Rectum (tissue), 1 donor: ENCODE measurements around the genes ZSWIM4, PODNL1 and MISP3.

GRCh38 chr19:13162535-13163641, 12.7 kb downstream of the IER2 start:
- PRO-cap, result bidirectional peak, plus-strand start at chr19:13162874, minus-strand start at chr19:13162727; bidirectional peak, plus-strand start at chr19:13163104, minus-strand start at chr19:13163125; unidirectional peak, plus-strand start at chr19:13163526

GRCh38 chr19:13163642-13164367, 13.6 kb downstream of the IER2 start:
- PRO-cap, result bidirectional peak, plus-strand start at chr19:13163948, minus-strand start at chr19:13163897

DNA sequence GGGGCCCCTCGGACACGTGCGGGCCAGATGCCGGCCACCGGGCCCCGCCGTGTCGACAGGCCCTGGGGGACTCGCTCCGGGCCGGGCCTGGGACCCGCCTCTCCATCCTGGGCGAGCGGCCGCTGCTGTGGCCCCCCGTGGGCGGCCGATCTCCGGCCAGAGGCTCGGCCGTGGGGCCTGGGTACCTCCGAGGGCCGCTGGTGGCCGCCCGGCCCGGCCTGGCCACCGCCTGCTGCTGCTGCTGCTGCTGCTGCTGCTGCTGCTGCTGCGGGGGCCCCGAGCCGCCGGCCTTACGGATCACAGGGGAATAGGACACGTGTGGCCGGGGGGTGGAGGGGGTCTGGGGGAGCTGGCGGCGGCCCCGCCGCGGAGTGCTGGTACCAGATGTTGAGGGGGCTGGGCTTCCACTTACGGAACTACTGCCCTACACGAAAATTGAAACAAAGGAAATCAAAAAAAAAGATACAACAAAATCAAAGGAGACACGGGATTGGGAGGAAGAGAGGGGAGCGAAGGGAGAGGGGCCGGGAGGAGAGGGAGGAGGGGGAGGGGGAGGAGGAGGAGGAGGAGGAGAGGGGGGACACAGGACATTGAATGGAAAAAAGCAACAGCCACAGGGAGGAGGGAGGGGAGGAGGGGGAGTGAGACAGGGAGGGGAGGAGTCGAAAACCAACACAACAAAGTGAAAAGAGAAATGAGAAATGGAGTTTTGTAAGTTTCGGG, 57.6 kb downstream of the IER2 start:
- PRO-cap, result bidirectional peak, plus-strand start outside the sequence, minus-strand start at position 596 of the sequence

DNA sequence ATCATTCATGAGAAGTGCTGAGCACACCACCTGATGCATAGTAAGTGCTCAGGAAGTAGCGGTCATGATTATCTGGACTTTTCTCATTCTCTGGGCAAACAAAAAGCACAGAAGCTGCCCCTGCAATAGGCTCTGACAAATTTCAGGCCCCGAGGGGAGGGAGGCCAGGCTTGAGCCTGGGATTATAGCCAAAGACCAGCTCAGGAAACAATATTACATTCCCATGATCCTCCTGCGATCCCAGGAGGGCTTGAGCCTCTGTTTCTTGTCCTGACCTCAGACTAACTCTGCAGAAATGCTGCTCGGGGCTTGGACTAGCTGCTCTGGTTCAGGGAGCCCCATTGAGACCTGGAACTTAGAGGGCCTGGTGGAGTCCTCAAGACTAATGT, 107.5 kb downstream of the CACNA1A start:
- PRO-cap, result no peak

GRCh38 chr19:13623696-13624877, 117.8 kb upstream of the CACNA1A start:
- PRO-cap, result no peak

DNA sequence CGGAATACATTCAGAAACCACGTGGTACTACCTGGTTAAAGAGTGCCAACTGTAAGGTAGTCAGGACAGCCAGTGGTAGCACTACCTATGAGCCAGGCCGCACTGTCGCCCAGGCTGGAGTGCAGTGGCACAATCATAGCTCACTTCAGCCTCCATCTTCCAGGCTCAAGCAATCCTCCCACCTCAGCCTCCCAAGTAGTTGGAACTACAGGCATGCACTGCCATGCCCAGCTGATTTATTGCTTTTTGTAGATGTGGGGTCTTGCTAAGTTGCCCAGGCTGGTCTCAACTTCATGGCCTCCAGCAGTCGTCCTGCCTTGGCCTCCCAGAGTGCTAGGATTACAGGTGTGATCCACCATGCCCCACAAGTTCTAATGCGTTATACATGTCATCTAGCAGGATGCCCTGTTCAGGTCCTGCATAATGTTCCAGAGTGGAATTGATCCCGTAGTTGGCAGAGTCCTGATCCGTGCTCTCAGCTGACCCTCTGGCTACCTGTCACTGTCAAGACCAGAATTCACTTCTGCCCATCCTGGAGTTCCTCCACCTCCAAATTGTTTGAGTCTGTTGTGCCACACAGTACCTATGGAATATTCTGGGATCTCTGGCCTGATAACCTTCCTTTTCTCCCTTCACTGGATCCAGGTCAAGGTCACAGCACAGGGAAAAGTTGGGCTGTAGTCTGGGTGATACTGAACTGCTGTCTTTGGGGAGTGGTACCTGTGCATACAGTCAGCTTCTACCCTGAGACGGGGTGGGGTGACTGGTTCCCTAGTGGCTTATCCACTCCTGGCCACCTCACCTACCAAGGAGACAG, 4.7 kb downstream of the C19orf53 start:
- PRO-cap, result no peak

DNA sequence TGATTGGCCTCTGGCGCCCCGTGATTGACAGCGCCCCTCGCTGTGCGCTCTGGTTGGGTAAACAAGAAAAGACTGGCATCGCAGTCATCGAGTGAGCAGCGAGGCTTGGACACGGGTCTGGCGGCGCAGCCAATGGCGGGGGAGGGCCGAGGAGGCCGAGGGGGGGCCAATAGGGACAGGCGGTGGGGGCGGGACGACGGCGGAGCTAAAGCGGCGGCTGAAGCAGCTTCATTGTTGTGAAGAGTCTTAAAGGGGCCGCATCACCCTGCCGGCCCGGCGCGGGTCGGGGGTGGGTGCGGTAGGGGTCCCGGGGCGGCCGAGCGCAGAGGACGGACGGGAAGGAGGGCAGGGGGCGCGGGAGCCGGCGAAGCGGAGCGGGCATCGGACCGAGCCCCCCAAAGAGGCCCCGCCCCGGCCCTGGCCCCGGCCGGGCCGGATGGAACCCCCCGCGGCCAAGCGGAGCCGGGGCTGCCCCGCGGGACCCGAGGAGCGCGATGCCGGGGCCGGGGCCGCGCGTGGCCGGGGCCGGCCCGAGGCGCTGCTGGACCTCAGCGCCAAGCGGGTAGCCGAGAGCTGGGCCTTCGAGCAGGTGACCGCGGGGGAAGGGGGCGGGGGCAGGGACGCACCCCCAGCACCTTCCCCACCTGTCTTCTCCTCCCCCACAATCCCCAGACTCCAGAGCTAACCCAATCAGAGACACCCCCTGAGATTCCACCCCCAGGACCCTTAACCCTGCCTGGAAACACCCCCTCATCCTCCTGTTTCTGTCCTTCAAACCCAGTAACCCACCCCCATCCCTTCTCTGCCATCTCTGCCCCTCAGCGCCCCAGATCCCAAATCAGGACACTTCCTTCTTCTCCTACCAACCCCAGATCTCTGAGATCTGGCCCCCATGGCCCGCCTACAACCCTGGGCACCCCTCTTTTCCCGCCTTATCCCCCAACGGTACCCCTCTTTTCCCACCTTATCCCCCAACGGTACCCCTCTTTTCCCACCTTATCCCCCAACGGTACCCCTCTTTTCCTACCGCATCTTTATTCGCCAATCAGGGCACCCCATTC, at the start of gene ZSWIM4:
TSS of gene ZSWIM4 (plus strand) at position 231 of the 1,061 bp plus-strand sequence.
- PRO-cap, result bidirectional peak, plus-strand start at position 234 of the sequence, minus-strand start outside the sequence

- PRO-cap, result bidirectional peak, plus-strand start at chr19:13797004, minus-strand start at chr19:13796874
These were observed 1.3 kb downstream of the ZSWIM4 start for GRCh38 chr19:13796274-13797258.

DNA sequence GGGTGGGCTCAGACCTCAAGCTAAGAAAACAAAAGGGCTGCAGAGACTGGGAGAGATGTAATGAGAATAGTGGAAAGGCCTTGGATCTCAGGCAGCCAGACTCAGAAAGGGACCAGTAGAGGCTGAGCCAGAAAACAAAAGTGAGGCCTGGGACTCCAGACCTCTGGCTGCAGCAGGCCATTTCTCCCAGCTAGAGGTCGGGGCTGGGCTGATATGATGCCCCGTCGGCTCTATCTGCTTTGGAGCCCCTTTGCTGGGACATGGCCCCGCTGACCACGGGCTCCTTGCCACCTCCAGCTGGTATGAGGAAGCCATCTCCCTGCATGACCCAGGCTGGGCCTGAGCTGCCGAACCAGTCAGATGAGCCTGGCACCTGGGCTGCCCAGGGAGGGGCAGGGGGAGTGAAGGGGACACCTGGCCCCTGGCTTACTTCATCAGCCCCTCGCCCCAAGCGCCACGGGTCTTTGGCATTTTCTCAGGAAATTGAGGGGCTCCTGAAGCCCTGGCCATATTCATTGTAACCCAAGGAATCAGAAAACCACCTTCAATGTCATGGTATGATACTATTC, 7.7 kb downstream of the ZSWIM4 start:
- PRO-cap, result no peak

- PRO-cap, result unidirectional peak, minus-strand start at chr19:13836155; unidirectional peak, minus-strand start at chr19:13836467
These were observed 40.6 kb downstream of the ZSWIM4 start for GRCh38 chr19:13835581-13836531.

- PRO-cap, result bidirectional peak, plus-strand start at chr19:13839829, minus-strand start at chr19:13839796; bidirectional peak, plus-strand start at chr19:13840122, minus-strand start at chr19:13840001
These were observed 37.2 kb upstream of the NANOS3 start for GRCh38 chr19:13839447-13840326.

DNA sequence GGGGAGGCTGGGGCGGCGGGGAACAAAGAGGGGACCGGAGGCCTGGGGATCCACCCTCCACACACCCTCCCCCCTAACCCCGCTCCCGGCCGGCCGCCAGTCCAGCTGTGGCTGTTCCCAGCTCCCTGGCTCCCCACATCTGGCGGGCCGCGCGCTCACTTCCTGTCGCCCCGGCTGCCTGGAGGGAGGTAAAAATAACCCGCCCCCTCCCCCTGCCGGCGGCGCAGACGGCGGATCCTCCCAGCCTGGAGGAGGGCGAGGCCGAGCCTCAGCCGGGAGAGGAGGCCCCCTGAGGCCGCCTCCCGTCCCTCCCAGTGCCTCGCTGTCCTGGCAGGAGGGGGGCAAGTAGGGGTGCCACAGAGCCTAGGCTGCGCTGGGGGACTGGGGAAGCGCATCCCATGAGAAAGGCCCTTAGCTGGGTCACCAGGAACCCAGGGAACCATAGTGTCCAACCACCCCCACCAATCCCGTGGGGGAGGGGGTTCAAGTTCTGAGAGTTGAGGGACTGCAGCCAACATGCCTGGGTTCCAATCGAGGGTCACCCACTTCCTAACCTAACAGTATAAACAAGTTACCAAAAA, 29.2 kb upstream of the NANOS3 start:
- PRO-cap, result bidirectional peak, plus-strand start at position 271 of the sequence, minus-strand start at position 141 of the sequence

GRCh38 chr19:13848758-13849815, 27.8 kb upstream of the NANOS3 start:
- PRO-cap, result bidirectional peak, plus-strand start at chr19:13848990, minus-strand start at chr19:13848874

DNA sequence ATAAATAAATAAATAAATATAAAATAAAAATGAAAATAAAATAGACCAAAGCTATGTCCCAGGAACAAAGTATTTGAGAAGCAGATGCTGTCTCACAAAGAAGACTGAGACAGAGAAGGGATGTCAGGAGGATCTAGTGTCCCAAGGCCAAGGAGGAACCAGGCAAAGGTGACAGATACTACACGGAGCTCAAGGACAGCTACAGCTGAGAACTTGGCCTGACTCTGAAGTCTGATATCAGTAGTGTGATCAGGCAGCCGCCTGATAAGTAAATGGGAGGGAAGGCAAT, 20.5 kb upstream of the NANOS3 start:
- PRO-cap, result bidirectional peak, plus-strand start at position 237 of the sequence, minus-strand start at position 226 of the sequence

DNA sequence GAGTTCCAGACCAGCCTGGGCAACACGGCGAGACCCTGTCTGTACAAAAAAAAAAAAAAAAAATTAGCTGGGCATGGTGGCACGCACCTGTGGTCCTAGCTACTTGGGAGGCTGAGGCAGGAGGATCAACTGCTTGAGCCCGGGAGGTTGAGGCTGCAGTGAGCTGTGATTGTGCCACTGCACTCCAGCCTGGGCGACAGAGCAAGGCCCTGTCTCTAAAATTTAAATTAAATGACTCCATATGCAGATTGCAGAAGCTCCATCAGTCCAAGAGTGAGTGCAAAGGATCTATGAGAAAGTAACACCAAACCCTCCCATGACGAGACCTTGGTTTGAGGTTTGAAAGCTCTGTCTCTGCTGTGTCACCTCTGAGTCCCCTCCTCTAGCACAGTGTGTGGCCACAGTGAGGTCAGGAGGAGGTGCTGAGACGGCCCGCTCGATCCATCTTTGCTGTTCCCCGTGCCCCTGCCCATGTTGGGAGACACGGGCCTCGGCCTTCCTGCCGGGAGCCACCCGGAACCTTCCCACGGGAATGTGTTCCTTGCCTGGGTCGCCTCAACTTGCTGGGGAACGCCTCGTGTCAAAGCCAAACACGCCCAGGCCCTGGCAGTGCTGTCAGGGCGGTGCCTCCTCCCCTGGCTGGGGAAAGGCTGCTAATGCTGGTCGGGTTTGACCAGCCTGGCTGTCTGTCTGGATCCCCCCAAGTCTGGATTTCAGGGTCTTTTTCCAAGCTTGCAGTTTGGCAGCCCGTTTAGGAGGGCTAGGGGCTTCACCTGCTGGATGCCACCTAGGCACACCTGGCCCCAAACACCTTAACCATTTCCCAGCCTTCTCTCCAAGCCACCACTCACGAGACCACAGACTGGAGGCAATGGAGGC, 10.1 kb downstream of the NANOS3 start:
- PRO-cap, result unidirectional peak, plus-strand start at position 403 of the sequence; bidirectional peak, plus-strand start at position 656 of the sequence, minus-strand start at position 534 of the sequence

DNA sequence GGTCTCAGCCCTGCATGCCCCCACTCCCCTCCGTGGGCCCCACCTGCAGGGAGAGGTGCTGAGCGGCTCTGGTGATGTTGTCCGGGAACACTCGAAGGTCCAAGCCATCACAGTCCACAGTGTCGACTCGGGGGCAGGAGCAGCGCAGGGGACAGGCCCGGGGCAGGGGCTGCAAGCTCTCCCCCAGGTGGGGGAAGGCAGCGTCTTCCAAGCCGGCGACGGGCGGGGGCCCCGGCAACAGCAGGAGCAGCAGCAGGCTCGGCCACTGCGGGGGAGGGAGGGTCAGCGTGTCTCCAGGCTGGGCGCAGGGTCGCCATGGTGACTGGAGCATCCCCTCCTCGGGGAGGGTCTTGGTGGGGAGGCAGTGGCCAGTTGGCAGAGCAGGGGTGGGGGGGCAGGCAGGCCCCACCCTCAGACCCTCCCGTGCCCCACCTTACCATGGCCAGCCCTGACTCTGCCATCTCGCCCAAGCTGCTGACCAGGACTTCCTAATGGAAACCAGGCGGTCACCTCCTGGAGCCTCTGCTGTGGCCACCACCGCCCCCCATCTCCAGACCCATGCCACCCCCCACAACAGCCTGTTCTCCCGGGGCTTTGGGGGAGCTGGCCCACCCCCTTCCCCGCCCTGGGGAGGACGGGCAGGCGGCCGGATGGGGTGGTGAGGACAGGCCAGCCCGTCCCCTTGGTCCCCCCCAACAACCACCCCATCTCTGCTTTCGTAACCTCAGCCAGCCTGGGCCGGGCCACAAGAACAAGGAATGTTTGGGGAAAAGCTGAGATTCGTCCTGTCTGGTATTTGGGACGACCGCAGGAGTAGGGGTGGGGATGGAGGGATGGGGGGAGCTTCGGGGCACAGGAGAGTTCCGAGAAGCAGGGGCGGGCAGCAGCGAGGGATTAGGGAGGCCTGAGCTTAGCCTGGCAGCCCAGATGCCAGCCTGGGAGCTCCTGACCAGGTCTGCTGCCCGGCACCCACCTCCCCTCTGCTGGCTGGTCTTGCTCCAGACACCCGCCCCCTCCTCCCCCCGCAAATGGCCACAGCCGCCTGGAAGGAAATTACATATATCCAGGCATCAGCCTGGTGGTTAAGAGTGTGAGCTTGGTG, at the start of gene PODNL1:
TSS of gene PODNL1 (minus strand) at position 676 of the 1,102 bp plus-strand sequence.
- PRO-cap, result no peak

- PRO-cap, result no peak
These were observed 10.9 kb downstream of the RFX1 start for GRCh38 chr19:13995154-13995784.

- PRO-cap, result unidirectional peak, minus-strand start at chr19:14003483
These were observed 3.0 kb downstream of the RFX1 start for GRCh38 chr19:14002882-14003699.

GRCh38 chr19:14071716-14072867, at the start of gene MISP3:
Gene MISP3 (plus strand): TSS chr19:14072786.
- PRO-cap, result bidirectional peak, plus-strand start at chr19:14072139, minus-strand start at chr19:14072059; bidirectional peak, plus-strand start at chr19:14072746, minus-strand start at chr19:14072656

- PRO-cap, result no peak
These were observed 6.7 kb upstream of the C19orf67 start for GRCh38 chr19:14092066-14092872.